GM06990 (cell line): ENCODE results near the genes TAL2 and TMEM38B.

- RRBS = no CpG with 5 or more reads among the region's 7 CpGs
Observed at GRCh38 chr9:105661969-105662627, at the start of gene TAL2. Gene TAL2 (plus strand): TSS chr9:105662457.

DNA sequence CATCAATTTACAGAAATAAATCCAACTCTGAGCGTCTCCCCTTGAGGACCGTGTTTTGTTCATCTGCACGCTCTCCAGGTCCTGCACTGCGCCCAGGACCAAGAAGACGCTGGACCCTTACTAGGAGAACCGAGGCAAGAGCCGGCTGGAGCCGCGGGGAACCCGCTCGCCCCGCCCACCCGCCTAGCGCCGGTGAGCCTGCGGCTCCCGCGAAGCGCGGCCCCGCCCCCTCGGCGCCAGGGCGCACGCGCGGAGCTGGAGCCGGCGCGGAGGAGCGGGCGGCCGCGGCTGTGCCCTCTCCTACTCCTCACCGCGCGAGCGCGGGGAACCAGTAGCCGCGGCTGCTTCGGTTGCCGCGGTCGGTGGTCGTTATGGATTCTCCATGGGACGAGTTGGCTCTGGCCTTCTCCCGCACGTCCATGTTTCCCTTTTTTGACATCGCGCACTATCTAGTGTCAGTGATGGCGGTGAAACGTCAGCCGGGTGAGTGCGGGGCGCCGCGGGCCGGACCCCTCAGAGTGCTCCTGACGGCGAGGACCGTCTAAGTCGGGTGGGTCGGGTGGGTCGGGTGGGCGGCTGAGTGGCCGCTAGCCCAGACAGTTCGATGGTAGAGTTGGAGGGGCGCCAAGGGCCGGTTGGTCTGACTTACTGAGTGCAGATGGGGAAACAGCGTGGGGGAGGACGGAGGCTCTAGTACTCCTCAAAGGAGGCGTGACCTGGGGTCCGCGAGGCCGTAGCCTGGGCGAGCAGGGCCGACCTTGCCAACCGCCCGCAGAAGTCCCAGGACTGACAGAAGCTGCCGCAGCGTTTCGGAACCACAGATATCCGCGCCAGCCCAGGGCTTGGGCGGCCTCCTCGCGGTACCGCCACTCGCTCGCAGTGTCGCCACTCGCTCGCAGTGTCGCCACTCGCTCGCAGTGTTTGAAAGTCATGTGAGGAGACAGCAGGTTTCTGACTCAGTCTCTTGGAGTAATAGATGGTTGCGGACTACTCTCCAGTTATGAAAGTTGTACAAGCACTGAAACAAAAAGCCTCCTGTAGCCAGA lies at the start of gene TMEM38B:
Gene TMEM38B (plus strand): TSS at position 252 of the 1,046 bp plus-strand sequence.
- RRBS = 3% methylated on average over 22 of the region's 98 CpGs

DNA sequence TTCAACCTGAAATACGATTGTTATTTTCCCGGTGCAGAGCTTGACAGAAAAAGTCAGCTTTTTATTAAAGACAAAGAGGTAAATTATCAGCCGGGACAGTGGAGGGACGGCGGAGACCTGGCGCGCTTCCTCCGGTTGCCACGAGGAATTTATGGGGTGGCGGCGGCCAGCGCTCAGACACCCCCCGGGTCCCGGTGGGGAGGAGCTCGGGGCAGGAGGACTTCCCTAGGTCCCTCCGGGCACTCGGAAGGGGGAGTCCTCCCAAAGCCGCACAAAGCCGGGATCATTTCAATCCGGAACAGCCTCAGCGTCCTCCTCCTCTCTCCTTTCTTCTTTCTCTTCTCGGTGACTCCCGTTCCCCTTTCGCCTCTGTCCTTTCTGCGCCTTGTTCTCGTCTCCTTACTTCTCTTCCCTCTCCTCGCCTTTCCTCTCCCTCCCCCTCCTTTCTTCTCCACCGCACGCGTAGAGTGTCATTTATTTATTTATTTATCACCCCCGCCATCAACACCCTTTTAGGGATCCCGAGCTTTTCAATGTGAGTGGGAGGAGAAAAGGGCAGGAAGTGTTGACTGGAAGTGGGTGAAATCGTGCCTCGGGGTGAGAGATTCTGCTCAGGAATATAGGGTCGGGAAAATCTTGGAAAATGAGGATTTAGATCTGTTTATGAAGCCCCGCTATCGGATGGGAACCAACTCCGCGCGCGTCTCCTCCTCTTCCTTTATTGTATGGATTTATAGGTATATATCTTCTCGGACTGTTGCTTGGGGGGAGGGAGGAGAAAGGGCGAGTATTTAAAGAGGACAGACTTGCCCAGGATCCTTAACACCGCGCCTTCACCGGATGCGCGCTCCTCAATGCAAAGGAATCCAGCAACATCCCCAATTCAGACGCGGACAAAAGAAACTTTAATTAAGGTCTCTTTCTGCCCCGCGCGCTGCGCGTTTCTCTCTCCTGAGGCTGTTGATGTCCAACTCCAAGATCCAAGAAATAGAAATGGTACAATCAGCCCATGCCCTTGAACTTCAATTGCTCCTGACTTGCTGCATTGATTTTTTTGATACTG lies 2.0 kb upstream of the ZNF462 start:
- RRBS = 21% methylated on average over 16 of the region's 55 CpGs

DNA sequence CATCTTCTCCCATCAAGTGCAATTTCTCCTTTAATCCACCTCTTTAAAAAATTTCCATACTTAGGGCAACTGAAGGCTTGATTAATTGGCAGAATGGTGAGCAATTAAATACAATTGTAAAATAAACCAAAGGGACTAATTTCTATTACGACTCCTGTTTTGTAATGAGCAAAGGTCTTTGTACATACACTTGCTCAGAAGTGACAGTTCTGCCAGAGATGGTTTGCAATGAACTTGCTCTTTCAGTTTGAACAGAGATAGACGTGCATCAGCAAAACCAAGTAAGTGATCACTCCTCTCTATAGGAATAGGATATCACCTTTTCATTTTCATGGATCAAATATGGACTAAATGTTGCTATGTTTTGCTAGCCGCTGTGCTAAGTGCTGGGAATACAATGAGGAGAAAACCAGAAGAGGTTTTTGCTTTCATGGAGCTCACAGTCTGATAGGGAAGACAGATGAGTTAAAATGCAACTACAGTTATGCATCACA lies 110.4 kb upstream of the RAD23B start:
- RRBS = no CpG with 5 or more reads among the region's 3 CpGs

DNA sequence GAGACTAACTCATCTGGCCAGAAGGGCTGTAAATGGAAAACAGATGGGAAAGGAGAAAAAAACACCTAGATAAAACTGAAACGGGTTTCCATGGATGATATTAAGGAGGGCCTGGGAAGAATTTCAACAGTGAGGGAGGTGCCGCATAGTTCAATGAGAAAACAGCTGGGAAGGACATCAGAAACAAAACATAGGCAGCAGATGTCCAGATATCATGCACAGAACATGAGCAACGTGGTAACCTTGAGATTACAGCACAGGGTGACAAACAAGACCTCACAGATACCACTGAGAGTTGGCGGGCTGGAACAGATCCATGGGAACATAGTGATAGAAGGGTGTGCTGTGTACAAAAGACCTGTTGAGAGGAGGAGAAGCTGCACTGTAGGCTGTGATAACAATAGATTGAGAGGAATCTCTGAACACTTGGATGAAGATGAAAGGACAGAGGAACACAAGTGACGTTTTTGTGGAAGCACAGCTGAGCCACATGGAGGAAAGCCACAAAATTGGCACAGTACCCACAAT lies 31.1 kb upstream of the RAD23B start:
- RRBS = no CpG with 5 or more reads among the region's 5 CpGs

GRCh38 chr9:107488257-107488518 lies 1.4 kb downstream of the KLF4 start:
- RRBS = 8% methylated on average over 8 of the region's 24 CpGs

- RRBS = 3% methylated on average over 5 of the region's 8 CpGs
Observed at GRCh38 chr9:107489641-107489707, 95 bp downstream of the KLF4 start.

DNA sequence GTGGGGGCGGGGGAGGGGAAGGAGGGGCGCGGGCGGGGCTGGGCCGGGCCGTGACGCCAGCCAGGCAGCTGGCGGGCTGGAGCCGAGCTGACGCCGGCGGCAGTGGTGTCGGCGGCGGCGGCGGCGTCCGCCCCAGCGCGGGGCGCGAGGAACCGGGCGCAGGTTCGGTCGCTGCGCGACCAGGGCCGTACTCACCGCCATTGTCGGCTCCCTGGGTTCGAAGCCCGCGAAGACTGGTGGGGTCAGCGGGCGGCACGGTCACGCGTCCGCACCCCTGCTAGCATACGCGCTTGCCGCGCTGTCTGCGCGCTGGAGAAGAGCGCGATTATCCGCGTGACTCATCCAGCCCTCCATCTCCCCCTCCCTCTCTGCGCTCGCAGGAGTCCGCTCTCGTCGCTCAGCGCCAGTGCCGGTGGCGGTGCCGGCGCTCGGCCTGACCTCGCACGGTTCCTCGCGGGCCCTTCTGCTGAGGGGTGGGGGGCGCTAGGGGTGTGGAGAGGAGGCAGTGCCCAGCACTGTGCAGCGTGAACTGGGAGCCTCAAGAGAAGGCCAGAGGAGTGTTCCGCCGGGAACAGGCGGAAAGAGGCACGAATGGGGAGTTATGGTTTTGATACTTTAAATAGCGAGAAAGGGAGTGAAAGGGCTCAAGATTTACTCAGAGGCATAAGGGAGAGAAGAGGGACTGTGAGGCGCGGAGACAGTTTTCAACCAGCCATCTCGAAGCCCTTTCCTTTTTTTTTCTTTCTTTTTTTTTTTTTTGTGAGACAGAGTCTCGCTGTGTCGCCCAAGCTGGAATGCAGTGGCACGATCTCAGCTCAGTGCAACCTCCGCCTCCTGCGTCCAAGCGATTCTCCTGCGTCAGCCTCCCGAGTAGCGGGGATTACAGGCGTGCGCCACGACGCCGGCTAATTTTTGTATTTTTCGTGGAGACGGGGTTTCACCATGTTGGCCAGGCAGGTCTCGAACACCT lies 640 bp upstream of the KLF4 start:
- RRBS = 4% methylated on average over 15 of the region's 93 CpGs

DNA sequence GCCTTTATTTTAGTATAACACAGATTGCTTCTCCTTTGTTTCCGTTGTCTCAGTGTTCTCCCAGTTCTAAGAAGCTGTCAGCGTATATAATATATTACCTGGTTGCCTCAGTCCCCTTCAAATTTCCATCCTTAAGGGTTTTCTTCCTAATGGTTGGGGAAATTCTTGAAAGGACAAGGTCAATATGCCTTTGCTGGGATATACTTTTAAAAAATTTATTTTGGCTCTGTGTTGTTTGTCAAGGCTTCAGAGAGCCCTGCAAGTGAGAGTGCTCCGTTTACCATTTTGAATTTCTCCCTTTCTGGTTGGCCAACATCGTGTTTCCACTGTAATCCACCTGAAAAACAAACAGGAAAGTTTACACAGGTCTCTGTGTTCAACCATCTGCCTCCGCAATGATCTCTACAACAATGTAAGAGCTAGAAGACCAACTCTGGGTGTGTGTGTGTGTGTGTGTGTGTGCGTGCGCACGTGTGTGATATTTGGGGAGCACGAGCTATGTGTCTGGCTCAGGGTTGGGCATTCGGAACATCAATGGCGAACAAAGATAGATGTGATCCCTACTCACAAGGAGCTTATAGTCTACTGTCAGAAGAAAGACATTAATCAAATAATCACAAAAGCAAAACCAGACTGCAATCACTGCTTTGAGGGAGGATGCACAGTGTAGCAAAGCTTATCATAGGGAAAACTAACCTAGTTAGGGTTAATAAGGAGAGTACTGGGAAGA lies 19.7 kb upstream of the KLF4 start:
- RRBS = no CpG with 5 or more reads among the region's 11 CpGs

GRCh38 chr9:107740516-107741014 lies 251.0 kb upstream of the KLF4 start:
- RRBS = no CpG with 5 or more reads among the region's 5 CpGs

DNA sequence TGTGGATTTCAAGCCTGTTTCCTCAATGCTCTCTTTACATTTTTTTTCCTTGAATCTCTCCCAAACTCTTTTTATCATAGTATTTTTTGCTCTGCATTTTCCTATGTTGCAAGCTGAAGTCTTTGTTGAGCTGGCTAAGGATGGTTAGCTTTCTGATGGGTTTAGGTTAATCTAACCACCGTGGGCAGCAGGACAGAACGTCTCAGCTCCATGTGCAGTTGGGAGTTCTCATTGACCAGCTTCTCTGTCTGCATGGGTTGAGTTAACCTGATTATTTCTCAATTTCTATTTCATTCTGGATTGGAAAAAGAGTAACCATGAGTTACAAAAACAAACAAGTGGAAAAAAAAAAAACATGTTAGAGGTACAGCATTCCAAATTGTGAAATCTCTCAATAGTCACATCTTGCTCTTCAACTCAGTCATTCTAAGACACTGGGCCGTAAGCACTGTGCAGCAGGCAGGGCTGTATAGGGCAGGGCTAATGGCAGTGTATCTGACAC lies 343.7 kb upstream of the KLF4 start:
- RRBS = no CpG with 5 or more reads among the region's 3 CpGs

- RRBS = no CpG with 5 or more reads among the region's 4 CpGs
Observed at GRCh38 chr9:108057194-108057855, 567.8 kb upstream of the KLF4 start.

DNA sequence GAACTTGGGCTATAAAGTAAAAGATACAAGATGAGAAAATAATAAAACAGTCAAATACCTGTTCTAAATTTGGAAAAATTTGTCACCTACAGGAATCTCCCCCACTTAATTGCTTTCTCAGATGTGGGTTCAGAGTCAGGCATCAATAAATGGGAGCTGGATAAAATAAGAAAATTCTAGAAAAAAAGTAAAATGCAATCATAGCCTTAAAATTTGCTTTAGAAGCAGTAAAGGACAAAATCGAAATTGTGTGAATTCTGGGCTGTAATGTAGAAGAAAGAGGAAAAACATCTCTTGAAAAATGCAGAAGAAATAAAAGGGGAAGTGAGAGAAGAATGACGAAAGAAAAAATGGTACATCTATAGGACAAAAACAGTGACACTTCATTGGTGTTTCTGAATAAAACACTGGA lies 642.4 kb downstream of the ACTL7B start:
- RRBS = no CpG with 5 or more reads among the region's 2 CpGs

GRCh38 chr9:108691634-108692061 lies 164.1 kb downstream of the ACTL7B start:
- RRBS = no CpG with 5 or more reads among the region's 7 CpGs

DNA sequence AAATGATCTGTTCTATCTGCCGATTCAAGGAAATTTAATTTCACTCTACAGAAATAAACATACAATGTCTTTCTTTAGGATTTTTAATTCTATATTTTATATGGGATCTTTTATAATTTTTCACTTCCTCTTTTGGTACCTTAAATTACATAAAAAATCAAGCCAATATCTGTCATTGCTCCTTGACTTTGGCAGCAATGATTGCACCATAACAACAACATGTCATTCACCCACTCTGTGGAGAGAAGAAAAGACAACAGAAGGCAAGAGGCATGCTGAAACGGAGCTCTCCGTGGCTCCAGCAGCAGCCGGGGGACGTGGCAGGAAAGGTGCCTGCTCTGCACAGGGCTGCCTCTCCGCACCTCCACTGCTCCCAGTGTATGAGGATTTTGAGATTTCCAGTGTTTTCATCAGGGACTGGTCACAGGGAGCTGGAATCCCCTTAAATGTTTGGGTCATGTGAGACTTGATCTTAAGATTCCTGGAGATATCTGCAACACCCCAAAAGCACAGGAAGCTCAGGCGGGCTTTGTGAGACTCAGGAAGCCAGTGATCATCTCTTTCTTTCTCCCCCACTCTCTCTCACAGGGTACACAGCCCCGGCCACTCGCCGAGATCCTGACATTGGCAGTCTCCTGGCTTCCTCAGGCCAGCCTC lies 74.8 kb downstream of the ACTL7B start:
- RRBS = no CpG with 5 or more reads among the region's 10 CpGs

GRCh38 chr9:109010577-109011265 lies 2.6 kb downstream of the CTNNAL1 start:
- RRBS = no CpG with 5 or more reads among the region's 2 CpGs

GRCh38 chr9:109014194-109014820 lies 1.0 kb upstream of the CTNNAL1 start:
- RRBS = no CpG with 5 or more reads among the region's 9 CpGs

GRCh38 chr9:109073235-109073577 lies 46.5 kb downstream of the TMEM245 start:
- RRBS = no CpG with 5 or more reads among the region's 1 CpG

- RRBS = no CpG with 5 or more reads among the region's 6 CpGs
Observed at GRCh38 chr9:109094298-109094861, 25.4 kb downstream of the TMEM245 start.